Diencephalon (tissue), 2 donors: Measurements from ENCODE around the gene NIBAN2.

DNA sequence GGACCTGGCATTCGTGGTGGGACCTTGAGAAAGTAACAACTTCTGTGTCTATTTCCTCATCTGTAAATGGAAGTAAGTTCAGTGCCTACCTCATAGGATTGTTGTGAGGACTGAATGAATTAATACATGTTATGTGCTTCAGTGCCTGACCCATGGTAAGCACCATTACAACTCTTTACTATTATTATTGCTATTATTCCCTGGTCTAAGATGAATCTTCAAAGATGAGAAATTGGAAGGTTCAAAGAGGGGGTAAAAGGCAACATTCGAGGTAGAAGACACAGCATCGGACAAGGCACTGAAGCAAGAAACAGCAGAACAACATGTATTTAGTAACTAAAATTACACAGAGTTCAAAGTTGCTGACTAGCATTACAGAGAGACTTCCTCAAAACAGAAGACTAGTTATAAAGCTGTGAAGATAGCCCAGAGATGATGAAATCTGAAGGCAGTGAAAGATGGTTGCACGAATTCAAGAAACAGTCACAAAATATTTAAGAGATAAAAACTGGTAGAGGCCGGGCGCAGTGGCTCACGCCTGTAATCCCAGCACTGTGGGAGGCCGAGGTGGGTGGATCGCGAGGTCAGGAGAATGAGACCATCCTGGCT is 16.4 kb downstream of the MAPKAP1 start:
- RAMPAGE, long total RNA, result no peak

DNA sequence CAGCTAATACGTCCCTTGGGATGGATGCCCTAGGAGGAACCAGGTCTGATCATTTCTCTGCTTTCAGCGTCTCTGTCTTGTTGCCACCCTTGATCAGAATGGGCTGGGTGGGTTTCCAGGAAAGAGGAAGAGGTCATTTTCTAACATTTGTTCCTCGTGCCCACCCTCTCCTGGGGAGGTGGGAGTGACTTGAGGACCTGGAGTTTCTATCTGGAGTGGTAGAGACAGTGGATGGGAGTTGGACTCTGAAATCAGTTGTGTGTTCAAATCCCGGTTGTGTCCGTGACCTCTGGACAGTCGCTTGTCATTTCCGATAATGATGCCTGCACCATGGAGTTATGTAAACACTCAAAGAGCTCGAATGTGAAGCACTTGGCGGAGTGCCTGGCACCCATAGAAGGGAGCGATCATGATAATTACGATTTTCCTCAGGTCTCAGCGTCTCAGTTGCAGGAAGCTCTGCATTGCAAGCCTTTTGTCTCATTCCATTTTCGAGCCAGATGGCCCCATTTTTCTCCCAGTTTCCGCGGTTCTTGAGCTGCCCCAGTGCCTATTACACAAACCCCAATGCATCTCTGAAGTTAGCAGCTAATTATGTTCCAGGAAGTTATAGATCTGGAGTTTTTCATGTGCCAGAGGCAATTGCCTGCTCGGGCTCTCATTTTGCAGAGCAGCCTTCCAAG is 175.6 kb upstream of the MVB12B start:
- RAMPAGE, long total RNA, result no peak

DNA sequence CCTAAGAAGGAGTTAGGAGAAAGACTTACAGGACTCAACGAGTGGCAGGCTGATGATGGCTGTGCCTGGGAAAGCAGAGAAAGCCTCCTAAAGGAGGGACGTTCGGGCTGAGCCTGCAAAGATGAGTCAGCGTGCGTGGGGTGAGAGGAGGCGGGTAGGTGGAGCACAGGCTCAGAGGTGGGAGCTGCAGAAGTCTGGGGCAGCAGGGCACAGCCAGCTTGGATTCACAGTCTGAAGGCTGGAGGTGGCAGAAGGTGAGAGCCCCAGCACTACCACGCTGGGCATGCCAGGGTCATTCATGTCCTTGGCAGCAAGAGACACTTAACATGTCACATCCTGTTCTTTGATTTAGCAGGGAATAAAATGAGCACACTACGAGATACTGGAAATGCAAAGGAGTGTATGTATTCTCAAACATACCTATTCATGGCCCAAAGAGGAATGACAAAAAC is 90.9 kb downstream of the LMX1B start:
- RAMPAGE, long total RNA, result no peak

DNA sequence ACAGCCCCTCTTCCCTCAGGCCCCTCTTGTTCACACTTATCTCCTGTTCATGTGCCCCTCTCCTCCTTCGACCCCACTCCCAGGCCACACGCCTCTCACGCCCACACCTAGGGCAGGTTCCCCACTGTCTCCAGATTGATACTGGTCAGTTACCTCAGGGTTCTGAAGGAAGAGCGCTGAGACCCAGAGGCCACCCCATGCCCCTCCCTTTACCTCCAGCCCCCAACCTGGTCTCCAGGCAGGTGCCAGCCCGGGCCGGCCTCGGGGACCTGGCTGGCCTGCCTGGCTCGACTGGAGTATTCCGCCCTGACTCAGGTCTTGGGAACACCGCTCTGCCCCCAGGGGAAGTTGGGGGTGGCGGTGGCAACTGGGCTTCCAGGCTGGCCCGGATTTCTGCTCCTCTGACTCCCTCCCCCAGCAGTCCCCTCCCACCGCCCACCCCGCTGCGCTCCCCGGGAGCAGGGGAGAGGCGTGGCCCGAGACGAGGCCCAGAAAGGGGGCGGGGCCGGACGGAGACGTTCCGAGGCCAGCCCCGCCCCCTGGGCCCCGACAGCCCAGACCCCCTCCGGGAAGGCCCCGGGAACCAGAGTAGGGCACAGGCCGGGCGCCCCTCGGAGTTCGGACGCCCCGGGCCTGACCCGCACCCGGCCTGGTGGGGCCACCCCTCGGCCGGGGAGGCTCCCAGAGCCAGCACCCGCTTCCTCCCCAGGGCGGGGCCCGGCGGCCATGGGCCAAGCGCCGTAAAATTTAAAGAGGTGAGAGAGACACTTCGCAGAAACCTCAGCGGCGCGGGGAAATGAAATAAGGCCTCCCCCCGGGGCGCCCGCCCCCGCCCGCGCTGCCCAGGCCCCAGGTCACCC is 82.5 kb upstream of the ZBTB43 start:
- RAMPAGE, long total RNA, result no peak

- RAMPAGE, long total RNA, result no peak
Observed at GRCh38 chr9:126781706-126782183, 23.1 kb upstream of the ZBTB43 start.

DNA sequence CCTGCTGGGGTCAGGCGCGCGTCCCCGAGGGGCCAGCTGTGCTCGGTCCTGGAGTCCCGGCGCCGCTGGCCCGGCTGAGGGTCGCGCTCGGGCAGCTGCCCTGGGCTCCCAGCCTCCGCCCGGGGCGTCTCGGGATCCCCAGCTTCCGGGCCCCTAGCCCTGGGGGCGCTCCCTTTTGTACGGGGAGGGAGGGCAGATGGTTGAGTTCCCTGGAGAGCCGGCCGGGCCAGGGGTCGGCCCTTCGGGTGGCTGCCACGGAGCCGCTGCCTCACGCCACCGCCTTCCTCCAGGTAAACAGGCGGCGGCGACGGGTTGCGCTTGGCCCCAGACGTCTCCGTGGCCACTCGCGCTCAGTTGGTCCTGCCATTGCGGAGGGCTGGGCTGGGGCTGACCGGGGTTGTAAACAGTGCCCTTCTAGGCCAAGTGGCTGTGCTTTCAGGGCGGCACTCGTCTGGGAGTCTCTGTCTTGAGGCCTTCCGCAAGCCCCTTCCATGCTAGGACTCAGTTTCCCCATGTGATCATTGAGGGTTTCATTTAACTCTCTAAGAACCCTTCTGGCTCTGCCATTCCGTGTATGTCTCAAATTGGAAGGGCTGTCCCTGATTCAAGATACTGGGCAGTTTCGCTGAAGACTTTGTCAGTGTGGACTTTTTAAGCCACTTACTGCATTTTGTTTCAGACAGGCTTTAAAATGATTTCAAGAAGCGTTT is 663 bp downstream of the ZBTB34 start:
- RAMPAGE, long total RNA, result no peak

DNA sequence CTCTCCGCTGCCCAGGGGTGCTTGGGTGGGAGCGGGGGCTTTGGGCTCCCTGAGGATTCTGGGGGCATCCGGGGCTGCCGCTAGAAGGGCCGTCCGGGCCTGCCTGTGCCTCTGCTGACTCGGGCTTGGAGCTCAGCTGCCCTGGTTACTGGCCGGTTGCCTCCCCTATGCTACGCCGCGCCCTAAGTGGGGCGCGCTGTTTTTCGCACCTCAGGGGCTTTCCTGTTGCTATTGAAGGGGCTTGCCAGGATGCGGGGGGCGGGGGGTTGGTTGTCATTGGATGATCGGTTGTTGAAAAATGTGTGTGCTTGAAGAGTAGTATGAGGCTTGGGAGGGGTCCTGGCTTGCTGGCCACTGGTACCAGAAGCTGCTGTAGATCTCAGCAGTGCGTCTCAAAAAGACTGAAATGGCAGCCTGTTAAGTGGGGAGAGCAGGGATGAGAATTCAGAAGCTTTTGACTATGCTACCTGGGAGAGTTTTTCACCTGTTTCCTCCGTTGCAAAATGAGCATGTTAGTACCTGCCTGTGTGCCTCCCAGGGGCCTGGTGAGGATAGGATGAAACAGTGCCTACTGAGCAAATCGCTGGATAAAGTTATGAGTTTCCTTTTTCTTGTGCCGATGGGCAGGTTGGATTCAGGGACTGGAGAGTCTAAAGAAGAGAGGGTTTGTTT is 1.1 kb downstream of the RALGPS1 start:
- RAMPAGE, long total RNA, result no peak

DNA sequence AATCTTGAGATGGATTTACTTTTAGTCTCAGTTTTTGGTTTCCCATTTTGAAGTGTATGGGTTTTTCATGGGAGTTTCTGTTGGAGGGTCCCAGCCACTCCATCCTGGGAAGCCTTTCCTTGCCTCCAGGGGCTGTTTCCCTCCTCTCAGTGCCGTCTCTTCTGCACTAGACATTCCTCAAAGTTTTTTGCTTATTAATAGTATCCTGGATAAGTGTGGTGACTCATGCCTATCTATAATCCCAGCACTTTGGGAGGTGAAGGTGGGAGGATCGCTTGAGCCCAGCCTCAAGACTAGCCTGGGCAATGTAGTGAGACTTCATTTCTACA is 43.0 kb downstream of the RALGPS1 start:
- RAMPAGE, long total RNA, result no peak

- RAMPAGE, long total RNA, result no peak
Observed at GRCh38 chr9:127005198-127005973, 90.8 kb downstream of the RALGPS1 start.

DNA sequence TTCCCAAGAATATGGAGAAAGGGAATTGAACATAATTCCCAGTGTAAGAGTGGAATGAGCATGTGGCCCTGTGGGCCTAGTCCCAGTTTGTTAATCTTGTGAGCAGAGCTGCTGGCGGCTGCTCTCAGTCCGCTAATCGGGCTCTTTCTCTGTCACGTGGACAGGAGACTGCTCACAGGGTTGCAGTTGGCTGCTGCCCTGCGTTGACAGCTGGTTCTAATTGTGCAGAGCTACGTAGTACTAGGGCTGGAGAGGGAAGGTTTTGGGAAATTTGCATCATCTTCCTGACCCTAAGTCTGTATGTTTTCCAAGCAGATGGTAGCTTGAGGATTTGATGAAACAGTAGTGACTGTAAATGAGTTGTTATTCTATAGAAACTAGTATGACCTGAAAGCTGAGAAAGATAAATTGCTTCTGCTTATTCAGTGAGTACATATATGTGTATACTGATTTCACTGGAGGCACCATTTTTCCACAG is 100.7 kb downstream of the ANGPTL2 start:
- RAMPAGE, long total RNA, result no peak

GRCh38 chr9:127169232-127169472 is 46.7 kb upstream of the ANGPTL2 start:
- RAMPAGE, long total RNA, result no peak

- RAMPAGE, long total RNA, result no peak
Observed at GRCh38 chr9:127307602-127308326, 43.2 kb downstream of the GARNL3 start.

GRCh38 chr9:127447326-127448508 is 3.5 kb downstream of the RPL12 start:
- RAMPAGE, long total RNA, result no peak

GRCh38 chr9:127448538-127448881 is 2.7 kb downstream of the RPL12 start:
- RAMPAGE, long total RNA, result no peak

DNA sequence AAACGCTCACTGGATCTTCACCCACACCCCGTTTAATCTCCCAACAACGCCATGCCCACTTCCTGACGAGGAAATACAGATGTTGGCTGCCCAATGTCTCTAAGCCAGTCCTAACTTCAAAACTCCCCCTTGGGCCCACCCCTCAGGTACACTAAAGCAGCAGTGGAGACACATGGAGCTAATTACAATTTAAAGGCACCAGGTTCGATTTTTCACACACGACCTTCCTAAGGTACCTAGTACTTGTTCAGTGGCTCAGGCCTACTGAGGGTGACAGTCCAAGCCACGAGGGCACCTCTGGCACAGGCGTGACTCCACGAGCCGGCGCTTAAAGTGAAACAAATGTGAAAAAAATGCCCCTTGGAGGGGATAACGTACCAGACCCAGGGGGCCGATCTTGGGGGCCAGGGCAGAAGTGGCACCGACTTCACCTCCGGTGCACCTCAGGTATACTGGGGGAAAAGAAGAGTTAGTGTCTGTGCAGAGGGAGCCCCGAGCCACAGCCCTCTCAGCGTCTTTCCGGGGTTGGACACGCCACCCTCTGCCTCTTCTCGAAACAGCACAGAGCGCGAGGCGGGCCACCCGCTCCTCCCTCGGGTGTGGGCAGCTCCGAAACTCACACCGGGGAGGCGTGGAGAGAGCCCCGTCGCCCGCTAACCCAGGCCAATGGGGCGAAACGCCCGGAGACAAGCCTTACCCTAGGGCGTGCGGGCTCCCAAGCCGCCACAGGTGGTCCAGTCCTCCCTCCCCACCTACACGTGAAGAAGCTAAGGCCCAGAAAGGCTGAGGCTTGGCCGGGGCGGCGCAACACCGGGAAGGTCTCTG is 641 bp downstream of the RPL12 start:
- RAMPAGE, long total RNA, result no peak

GRCh38 chr9:127562729-127563351 is 6.0 kb downstream of the NIBAN2 start:
- RAMPAGE, long total RNA, result no peak

- RAMPAGE, long total RNA, result no peak
Observed at GRCh38 chr9:127568499-127569235, at the start of gene NIBAN2. NIBAN2 (minus strand) TSS chr9:127569073.

DNA sequence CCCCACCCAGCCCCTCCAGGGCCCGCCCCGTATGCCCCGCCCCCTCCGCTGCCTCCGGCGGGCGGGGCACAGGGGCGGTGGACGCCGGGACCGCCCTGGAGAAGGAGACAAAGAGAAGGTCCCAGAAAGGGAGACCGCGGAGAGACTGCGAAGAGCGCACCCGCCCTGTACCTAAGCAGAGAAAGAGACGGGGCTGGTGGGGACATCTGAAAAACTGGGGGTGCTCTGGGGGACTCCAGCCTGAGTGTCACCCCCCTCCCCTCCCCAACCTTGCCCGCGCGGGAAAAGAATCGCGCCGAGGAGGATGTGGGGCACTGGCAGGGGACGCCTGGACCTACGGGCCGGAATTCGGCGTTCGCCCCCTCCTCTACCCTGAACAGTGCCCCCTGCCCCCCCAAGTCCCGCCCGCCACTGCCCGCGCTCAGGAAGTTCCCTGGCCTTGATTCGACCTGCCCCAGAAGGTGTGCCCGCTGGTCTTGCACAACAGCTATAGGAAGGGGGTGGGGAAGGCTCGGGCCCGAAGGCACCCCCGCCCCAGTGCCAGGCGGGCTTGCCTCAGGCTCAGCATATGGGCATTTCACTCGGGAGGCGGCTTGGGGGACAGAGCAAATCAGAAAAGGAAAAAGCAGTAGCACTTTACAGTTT is 485 bp upstream of the NIBAN2 start:
- RAMPAGE, long total RNA, result no peak

GRCh38 chr9:127738588-127738861 is 3.4 kb upstream of the TOR2A start:
- RAMPAGE, long total RNA, result no peak

GRCh38 chr9:127765625-127766213 is 12.7 kb downstream of the SH2D3C start:
- RAMPAGE, long total RNA, result no peak